Left cardiac atrium (tissue), 1 donor: Measurements from ENCODE around the genes DPF1 and FAM98C.

DNA sequence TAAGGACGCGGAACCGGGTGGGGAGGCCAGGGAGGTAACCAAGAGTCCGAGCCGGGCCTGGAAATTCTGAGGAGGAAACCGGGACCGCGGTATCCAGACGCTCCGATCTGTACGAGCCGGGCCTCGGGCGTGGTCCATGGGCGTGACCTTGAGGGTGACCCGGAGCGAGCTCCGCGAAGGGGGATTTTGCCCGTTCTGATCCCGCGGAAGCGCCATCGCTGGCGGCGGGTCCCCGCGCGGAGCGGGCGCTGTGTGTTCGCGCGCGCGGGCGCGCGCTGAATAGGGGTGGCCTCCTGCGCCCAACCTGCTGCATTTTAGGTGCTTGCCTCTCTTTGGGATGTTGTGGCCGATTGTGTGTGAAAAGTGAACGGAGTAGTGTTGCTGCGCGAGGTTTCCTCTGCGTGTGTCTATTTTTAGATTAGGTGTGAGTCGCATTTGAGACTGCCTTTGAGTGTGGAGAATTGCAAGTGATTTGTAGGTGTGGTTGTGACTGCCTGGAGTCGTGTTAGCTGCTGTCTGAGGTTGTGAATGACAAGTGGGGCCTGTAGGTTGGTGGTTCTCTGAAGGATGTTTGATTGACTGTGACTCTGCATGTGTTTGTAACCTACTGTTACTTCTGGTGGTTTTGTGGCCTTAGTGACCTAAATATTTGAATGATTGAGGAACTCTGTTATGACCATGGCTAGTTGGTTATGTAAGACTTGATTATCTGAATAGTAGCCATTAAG, 464 bp downstream of the ZNF382 start:
- PRO-cap, result bidirectional peak, plus-strand start at position 215 of the sequence, minus-strand start at position 251 of the sequence

DNA sequence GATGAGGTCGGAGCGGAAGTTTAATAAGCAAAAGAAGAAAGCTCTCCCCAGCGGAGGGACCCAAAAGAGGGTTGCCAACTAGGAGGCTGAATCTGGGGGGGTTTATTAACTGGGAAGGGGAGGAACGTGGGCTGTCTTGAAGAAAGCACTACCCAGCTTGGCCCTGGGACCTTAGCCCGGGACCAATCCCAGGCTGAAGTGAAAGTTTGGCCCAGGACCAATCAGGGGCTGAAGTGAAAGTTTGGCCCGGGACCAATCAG, 1.5 kb downstream of the ZNF850 start:
- PRO-cap, result no peak

GRCh38 chr19:37361959-37362623, 8.8 kb upstream of the ZNF527 start:
- PRO-cap, result no peak

- PRO-cap, result bidirectional peak, plus-strand start at chr19:37506428, minus-strand start at chr19:37506386
Measured at GRCh38 chr19:37505968-37506668, 621 bp upstream of the ZNF793 start.

DNA sequence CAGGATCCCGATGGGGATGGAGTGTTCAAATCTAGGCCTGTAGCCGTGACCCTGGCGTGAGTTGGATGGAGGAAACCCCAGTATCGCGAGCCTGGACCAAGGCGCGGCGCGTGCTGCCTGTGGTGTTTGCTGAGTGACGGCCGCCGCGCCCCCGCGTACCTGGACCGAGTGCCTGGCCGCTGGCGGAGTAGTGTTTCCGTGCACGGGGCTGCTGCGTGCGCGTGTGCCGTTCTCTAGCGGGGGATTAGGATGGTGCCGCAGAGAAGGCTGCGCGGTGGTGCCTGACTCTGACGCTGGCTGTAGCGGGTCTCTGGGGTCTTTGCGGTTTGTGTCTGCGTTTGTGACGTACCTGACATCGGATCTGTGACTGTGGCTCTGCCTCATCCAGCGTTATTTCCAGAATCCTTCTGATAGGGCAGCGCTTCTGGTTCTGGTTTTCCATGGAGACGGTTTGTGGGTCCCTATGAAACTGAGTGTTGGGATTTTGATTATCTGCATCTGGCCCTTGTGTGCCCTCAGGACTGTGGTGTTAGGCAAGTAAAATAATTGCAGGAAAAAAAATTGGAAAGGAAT, 782 bp upstream of the ZFP30 start:
- PRO-cap, result unidirectional peak, minus-strand start at position 289 of the sequence

DNA sequence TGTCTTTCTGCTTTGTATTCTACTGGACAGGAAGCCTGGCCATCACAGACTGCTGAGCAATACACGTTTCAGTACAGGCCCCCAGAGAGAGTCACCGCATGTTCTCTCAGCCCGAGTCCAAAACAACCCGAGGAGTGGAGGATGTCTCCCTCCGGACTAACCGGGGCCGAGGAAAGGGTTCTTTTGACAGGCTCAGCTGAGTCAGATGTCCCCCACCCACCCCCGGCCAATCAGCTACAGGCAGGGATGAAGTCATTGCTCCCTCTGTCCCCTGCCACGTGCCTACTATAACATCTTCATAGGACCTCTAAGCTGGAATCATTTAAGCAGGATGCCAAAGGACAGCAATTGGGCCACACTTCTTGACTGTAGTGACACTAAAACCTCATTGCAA, 97.9 kb downstream of the SIPA1L3 start:
- PRO-cap, result bidirectional peak, plus-strand start at position 321 of the sequence, minus-strand start at position 158 of the sequence

GRCh38 chr19:38033292-38034130, 126.5 kb downstream of the SIPA1L3 start:
- PRO-cap, result no peak

DNA sequence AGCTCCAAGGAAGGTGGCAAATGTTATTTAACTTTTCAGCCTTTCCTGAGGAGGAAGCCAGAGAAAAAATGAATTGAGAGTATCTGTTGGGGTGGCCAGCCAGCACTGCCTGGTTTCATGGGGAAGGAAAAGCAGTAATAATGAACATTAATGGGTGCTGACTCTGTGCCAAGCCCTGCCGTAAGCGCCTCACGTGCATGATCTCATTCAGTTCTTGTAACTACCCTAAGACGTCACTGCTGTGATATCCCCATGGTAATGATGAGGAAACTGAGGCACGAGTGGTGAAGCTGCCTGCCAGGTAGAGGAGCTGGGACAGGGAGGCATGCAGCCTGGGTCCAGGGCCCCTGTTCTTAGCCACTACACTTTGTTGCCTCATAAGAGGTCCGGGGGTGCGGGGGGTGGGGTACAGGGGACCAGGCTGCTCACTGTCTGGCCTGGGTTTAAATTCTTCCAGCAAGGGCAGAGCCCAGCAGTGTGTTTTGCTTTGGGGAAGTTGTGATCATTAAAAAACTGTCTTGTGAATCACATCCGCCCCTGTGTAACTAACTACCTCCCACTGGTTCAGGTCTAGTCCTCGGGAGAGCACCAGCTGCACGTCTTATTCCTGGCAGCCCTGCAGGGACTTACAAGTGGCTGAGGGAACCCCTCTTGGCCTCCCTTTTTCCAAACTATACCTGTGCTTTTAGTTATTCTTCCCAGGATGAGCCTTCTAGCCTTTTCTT, 127.3 kb downstream of the SIPA1L3 start:
- PRO-cap, result no peak

- PRO-cap, result no peak
Measured at GRCh38 chr19:38051965-38052361, 145.0 kb downstream of the SIPA1L3 start.

- PRO-cap, result no peak
Measured at GRCh38 chr19:38061153-38062014, 154.4 kb downstream of the SIPA1L3 start.

GRCh38 chr19:38223642-38224688, at the start of gene DPF1:
Gene DPF1, minus strand, starts transcription at chr19:38224222.
- PRO-cap, result no peak

GRCh38 chr19:38267694-38268532, 3.5 kb downstream of the SPINT2 start:
- PRO-cap, result no peak

DNA sequence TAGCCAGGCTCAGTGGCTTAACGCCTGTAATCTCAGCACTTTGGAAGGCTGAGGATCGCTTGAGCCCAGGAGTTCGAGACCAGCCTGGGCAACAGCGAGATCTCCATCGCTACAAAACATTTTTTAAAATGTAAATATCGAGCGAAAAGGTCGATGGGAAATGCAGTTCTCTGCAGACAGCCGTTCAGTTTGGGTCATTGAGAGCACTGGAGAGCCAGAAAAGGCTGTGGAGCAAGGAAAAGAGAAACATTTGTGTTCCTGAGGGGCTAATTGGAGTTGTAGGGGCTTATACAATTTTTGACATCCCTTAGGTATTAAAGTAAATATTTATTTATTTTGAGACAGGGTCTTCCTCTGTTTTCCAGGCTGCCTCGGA, 613 bp upstream of the YIF1B start:
- PRO-cap, result no peak

GRCh38 chr19:38318645-38319030, 1.0 kb upstream of the KCNK6 start:
- PRO-cap, result no peak

- PRO-cap, result no peak
Measured at GRCh38 chr19:38333622-38334111, 2.0 kb upstream of the CATSPERG start.

DNA sequence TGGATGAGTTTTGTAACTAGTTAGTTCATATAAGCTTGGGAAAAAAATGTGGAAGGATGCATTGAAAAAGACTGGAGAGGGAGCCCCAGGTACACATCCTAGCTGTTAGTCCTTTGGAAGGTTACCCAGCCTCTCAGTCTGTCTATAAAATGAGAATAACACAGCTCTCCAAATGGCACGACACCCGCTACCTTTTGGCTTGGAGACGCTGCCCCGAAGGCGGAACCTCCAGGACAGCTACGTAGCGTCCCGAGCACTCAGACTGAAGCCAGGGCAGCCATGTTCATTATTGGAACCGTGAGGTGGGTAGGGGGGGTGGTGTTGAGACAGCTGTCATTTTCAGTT, 204 bp upstream of the PSMD8 start:
- PRO-cap, result bidirectional peak, plus-strand start outside the sequence, minus-strand start at position 264 of the sequence

DNA sequence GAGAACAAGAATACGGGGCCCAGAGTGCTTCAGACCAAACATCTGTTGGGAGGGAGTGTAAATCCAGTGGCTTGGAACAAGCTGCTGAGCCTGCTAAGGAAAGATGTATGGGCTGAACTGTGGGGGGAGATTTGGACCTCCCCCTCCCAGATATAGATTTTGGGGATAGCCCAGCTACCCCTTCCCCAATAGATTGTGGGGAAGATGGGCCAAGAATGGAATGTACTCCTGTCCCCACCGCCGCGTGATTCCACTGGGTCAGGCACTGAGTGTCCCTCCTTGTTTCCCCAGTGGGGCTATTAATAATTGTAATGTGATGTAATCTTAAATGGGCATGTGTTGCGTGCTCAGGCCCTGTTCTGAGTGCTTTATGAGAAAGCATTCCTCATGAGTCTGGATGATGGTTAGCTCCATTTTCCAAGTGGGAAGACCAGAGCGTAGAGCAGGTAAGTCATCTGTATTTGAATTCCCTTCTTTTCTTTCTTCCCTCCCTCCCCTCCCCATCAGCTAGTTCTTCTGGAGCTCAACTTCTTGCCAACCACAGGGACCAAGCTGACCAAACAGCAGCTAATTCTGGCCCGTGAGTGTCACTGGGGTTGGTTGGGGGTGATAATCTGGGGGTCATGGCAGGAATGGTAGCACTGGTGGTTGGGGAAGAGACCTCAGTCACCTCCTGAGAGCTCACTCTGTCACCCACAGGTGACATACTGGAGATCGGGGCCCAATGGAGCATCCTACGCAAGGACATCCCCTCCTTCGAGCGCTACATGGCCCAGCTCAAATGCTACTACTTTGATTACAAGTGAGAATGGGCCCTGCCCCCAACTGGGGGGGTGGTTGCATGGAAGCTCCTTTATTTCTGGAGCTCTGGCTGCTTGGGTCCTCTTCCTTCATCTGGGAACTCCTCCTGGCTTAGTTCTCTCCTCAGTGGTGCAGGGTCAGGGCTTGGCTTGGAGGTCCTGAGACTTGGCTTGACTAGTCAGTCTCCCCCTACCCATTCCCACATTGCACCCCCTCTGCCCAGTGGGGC, 1.6 kb downstream of the PSMD8 start:
- PRO-cap, result bidirectional peak, plus-strand start at position 487 of the sequence, minus-strand start at position 252 of the sequence

GRCh38 chr19:38394323-38395104, 6.0 kb downstream of the SPRED3 start:
- PRO-cap, result no peak

- PRO-cap, result bidirectional peak, plus-strand start at chr19:38403200, minus-strand start at chr19:38402918
Measured at GRCh38 chr19:38402704-38403538, at the start of gene FAM98C. Gene FAM98C, plus strand, starts transcription at chr19:38403093.

DNA sequence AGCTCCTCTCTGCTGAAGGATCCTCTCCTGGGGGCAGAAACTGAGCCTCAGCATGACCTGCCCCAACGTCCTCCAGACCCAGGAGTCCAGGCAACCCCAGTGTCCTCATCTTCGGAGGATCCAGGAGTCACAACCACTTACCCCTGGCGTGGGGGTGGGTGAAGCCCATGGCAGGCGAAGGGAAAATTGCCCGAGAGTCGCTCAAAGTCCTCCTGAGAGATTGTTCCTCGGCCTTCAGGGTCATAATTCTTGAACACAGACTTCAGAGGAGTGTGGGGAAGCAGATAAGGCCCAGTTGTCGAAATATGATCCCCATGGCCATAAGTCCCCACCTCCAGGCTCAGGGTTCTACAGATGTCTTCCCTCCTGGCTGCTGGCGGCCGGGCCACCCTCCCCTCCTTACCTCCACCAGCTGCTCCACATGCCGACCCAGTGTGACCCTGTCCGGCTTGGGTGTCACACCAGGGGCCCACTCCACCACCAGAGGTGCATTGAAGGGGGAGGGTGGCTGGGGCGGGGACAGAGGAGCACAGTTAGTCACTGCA, 10.0 kb downstream of the FAM98C start:
- PRO-cap, result no peak